ENCODE measurements around a stretch of chrX.

DNA sequence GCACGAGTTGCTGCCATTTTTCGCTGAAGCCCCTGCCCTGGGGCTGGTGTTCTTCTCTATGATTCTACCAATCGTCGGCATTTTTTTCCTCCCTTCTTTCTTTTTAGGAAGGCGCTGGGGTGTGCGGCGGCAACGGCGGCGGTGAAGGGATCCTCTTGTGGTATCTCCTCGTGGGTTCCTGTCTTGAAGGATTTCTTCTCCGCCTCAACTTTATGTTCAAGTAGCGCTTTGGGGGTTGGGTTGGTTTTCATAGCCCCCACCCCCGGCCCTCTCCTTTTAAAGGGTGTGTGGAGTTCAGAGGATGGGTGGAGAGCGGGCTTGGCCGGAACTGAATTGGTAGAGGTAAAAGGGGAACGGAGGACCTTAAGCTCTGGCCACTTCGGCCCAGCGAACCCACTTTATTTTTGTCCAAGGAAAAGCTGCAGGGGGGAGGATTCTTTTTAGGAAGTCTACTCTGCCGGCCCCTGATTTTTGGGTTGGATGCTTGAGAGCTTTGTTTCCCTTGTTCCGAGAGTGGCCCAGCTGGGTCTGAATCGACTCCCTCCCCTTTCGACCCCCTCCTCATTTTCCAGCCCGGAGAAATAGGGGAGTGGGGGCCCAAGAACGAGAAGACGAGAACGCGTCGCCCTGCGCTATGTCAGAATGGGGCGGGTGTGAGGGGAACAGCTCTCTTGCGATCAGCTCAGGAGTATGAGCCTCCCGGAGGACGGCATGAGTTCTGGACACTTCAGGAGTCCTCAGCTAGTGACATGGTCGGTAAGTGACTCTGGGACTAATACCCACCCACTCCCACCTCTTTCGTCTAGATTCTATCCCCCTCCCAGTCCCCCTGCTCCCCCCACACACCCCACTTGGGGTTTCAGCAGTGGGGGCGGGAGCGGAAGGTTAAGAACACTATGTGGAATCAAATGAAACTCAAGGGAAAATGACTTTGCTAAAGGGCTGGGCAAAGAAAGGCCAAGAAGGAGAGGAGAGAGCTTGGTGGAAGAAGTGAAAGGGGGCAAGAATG lies 734 bp downstream of the KLF8 start:
- PRO-cap, 5 experiments: no peak in any of the 5 experiments
- RAMPAGE, long total RNA, 2 experiments: no peak in any of the 2 experiments
- RRBS: 19% methylated on average over 4 of the region's 38 CpGs

DNA sequence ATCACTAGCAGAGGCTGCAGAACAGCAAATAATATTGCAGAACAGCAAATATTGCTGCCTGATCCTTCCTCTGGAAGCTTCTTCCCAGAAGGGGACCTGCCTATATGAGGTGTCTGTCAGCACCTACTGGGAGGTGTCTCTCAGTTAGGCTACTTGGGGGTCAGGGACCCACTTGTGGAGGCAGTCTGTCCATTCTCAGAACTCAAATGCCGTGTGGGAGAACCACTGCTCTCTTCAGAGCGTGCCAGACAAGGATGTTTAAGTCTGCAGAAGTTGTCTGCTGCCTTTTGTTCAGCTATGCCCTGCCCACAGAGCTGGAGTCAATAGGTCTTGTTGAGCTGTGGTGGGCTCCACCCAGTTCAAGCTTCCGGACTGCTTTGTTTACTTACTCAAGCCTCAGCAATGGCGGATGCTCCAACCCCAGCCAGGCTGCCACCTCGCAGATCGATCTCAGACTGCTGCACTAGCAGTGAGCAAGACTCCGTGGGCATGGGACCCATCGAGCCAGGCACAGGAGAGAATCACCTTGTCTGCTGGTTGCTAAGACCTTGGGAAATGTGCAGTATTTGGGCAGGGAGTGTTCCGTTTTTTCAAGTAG lies 68.6 kb upstream of the UBQLN2 start:
- PRO-cap, 5 experiments: no peak in any of the 5 experiments
- RAMPAGE, long total RNA, 2 experiments: no peak in any of the 2 experiments
- RRBS: no CpG with 5 or more reads among the region's 9 CpGs

- PRO-cap, 5 experiments: no peak in any of the 5 experiments
- RAMPAGE, long total RNA, 2 experiments: no peak in any of the 2 experiments
- RRBS: no CpG with 5 or more reads among the region's 6 CpGs
These were observed 33.4 kb downstream of the NBDY start for GRCh38 chrX:56762316-56762973.

- PRO-cap, 5 experiments: peak in 1 of 5 experiments; most common minus-strand start chrX:57910762 (in 1)
- RAMPAGE, long total RNA, 2 experiments: no peak in any of the 2 experiments
- RRBS: no CpG with 5 or more reads among the region's 13 CpGs
These were observed 500 bp upstream of the ZXDA start for GRCh38 chrX:57910601-57911314.

DNA sequence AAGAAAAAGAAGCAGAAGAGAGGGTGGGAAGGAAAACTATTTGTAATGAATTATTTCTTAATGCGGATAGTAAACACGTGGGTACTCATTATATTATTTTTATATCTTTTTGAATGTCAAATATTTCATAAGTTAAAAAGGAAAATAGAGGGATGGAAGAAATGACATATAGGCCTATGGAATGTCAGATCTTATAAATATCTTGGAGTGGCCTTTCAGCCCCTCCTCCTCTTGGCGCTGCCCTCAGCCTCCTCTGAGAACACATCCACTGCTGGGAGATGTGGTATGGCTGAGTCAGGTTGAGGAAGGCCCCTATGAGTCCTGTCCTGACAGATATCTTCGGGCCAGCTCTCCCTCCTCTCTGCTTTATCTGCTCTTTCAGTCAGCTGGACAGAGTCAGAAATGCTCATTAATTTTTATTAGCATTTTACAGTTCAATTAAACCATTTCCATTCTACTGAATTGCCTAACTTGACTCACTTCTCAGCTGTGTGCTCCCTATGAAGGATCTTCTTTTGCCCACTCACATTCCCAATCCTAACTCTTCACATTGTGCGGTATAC lies 128.1 kb downstream of the ARHGEF9 start:
- PRO-cap, 5 experiments: no peak in any of the 5 experiments
- RAMPAGE, long total RNA, 2 experiments: no peak in any of the 2 experiments
- RRBS: no CpG with 5 or more reads among the region's 5 CpGs

- PRO-cap, 5 experiments: peak in 5 of 5 experiments; most common plus-strand start chrX:63755330 (in 2)
- RAMPAGE, long total RNA, 2 experiments: no peak in any of the 2 experiments
- RRBS: no CpG with 5 or more reads among the region's 12 CpGs
These were observed 29.7 kb downstream of the ARHGEF9 start for GRCh38 chrX:63755257-63755720.

GRCh38 chrX:64192009-64192826 lies 13.3 kb downstream of the AMER1 start:
- PRO-cap, 5 experiments: no peak in any of the 5 experiments
- RAMPAGE, long total RNA, 2 experiments: no peak in any of the 2 experiments
- RRBS: no CpG with 5 or more reads among the region's 8 CpGs

DNA sequence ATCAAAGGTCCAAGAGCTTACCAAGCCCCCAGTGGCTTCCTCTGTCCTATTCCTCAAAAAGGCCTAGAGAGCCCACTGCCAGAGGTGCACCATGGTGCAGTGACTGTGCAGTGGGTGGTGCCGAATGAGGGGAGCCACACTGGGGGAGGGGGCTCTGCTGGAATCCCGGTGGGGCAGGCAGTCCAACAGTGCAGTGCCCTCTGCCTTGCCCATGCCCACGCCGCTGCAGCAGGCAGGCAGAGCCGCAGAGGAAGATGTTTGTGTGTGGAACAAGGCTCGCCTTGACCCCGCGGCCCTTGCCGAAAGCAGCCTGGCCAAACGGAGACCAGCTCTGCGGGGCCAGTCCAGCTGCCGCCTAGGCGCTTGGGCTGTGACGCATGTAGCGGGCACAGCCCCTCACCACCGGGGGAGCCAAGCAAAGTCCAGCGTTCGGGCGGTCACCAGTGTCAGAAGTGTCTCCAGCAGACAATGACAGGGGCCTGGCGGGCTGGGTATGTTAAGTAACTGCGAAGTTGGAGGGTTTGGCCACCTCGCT lies 1.4 kb downstream of the AMER1 start:
- PRO-cap, 5 experiments: peak in 5 of 5 experiments; most common plus-strand start position 443 of the sequence (in 4); most common minus-strand start position 333 of the sequence (in 3)
- RAMPAGE, long total RNA, 2 experiments: no peak in any of the 2 experiments
- RRBS: no CpG with 5 or more reads among the region's 22 CpGs

DNA sequence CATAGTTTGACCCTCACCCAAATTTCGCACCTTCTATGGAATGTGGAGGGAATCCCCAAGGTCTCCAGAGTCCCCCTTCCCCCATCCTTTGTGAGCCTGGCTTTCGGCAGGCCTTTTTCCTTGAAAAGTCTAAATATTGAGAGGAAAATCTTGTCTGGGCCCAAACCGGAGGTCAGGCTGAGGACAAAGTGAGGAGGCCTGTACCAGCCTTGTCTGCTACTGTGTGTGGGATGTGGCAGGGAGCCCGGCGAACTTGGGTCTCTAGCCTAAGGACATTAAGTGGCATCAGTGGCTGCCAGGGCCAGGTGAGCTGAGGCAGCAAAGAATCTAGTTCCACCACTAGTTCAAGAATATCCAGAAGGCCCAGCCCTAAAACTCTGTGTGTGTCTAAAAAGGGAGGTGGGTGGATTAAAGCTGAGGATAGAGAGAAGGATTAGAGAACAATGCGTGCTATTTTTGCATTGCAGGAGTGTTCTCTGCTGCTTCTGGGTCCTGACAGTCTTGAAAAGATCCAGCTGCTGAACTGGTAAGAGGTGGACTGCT lies 1.1 kb upstream of the AMER1 start:
- PRO-cap, 5 experiments: peak in 1 of 5 experiments; most common plus-strand start position 288 of the sequence (in 1); most common minus-strand start position 190 of the sequence (in 1)
- RAMPAGE, long total RNA, 2 experiments: no peak in any of the 2 experiments
- RRBS: 46% methylated on average over 2 of the region's 6 CpGs

DNA sequence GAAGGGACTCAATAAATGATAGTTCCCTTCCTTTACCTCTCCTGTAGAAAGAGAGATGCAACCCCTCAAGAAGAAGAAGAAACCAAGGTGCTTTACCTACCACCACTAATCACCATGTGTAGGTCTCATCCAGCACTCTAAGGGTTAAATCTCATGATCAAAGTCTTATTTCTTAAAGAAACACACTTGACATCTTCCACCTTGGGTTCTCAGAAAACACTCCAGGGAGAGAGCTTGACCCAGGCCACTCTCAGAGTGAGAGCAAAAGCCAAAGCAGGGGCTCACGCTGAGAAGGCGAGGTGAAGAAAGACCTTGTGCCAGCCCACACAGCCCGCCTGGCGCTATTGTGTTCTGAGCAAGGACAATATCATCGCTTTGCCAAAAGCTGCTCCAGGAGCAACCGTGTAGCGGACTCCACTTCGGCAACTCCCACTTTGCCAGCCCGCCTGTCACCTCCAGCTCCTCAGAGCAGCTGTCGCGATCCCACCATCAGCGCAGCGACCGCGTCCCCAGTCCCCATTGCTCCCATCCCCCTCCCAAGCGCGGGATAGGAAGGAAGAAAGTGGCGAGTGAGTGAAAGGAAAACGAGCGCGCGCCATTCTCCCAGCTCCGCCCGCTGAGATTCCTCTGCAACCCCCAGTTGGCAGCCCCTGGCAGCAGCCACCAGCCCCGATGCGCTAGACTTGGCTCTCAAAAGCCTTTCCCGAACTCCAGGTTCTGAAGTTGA lies 856 bp downstream of the ZC4H2 start:
- PRO-cap, 5 experiments: peak in 1 of 5 experiments; most common plus-strand start position 568 of the sequence (in 1)
- RAMPAGE, long total RNA, 2 experiments: no peak in any of the 2 experiments
- RRBS: no CpG with 5 or more reads among the region's 27 CpGs

- PRO-cap, 5 experiments: no peak in any of the 5 experiments
- RAMPAGE, long total RNA, 2 experiments: no peak in any of the 2 experiments
- RRBS: no CpG with 5 or more reads among the region's 13 CpGs
These were observed 47.3 kb upstream of the LAS1L start for GRCh38 chrX:65581787-65582471.

DNA sequence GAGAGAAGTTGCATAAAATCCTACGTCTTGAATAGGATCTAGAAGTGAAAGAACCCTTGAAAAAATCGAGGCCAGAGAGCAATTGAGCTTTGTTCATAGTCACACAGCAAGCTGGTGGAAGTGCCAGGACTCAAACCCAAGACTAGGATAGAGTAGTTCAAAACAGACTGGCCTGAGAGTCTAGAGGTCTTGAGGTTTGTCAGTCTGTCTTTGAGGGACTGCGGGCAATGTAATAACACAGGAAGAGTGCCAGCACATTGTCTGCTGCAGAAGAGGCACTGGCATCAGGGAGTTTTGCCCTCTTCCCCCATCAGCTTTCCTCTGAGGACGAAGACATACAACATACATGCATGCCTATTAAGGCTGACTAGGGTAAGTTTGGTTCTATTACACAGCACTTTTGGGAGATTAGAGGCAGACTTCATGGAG lies 63.9 kb upstream of the LAS1L start:
- PRO-cap, 5 experiments: no peak in any of the 5 experiments
- RAMPAGE, long total RNA, 2 experiments: no peak in any of the 2 experiments
- RRBS: no CpG with 5 or more reads among the region's 4 CpGs

DNA sequence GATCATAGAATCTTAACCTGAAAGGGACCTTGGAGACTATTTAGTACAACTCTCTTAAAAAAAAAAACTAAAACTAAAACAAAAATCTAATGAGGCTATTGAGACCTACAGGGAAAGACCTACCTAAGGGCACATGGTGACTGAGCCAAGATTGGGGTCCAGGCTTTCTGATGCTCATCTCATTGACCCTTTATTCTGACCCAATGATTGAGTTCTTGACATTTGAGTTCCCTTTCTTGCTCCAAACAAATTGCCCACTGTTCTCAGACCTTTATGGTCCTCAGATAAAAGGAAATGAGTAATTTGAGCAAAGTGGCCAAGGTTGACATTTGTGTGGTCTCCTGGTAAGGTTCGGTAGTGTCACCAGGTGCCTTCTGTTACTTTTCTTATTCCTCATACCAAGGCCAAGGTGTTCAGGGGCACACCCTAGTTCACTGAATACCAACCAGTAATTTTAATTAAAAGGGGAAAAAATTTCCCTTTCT lies 2.4 kb downstream of the MSN start:
- PRO-cap, 5 experiments: peak in 1 of 5 experiments; most common minus-strand start position 247 of the sequence (in 1)
- RAMPAGE, long total RNA, 2 experiments: no peak in any of the 2 experiments
- RRBS: no CpG with 5 or more reads among the region's 1 CpG

DNA sequence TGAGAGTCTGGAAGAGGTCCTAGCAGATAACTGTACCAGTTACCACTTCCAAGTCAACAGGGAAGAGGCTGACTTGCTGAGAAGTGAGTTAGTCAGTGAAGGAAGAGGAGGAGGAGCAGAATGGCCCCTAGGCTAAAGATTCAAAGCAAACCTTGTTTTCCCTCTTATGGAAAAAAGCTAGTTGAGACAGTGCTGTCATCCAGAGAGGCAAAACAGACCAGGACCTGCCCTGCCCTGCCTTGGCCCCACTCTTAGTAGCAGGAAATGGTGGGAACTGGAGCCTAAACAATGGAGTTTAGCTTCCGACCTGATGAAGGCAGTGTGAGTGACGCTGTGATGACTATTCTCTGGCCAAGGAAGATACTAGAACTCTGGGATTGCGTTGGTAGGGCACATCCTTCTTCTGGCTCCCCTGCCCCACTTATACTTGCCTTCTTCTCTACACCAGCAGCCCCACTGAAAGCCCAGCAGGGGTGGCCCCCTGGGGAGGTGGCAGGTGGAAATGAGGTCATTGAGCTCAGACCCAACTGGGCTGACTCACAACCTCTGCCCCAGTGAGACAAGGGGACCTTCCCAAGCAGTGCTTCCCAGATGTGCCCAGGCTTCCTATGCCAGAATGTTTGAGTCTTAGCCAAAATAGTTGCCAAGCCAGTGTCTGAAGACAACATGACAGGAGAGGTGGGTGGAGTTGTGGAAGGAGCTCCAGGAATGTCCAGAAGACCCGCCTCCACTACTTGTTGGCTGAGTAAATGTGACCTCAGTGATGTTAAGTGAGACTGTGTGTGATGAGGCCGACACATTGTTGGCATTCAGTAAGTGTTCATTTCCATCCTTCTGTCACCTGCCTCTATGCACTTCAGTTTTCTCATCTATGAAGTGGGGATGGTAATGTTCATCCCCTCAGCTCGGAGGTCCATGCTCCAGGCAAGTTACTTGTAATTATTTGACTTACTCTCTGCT lies 38.8 kb downstream of the MSN start:
- PRO-cap, 5 experiments: no peak in any of the 5 experiments
- RAMPAGE, long total RNA, 2 experiments: no peak in any of the 2 experiments
- RRBS: no CpG with 5 or more reads among the region's 6 CpGs

- PRO-cap, 5 experiments: no peak in any of the 5 experiments
- RAMPAGE, long total RNA, 2 experiments: no peak in any of the 2 experiments
- RRBS: no CpG with 5 or more reads among the region's 9 CpGs
These were observed 67.7 kb downstream of the MSN start for GRCh38 chrX:65735069-65735613.

DNA sequence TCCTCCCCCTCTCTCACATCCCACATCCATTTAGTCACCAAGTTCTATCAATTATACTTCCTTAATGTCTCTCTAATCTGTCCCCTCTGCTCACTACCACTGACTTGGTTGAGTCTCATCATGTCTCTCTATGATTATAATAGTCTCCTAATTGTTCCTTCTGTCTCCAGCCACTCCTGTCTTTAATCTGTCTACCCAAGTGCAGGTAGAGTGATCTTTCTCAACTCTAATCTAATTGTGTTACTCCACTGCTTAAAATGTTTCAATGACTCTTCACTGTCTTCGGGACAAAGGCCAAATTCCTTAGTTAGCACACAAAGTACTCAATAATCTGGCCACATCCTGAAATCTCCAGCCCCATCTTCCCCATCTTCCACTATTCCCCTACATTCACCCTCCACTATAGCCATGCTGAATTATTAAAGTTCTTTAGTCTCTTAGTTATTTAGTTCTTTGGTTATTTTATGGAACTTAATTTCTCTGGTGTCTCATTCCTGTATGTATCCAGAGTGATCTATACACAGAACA lies 353.4 kb downstream of the OPHN1 start:
- PRO-cap, 5 experiments: no peak in any of the 5 experiments
- RAMPAGE, long total RNA, 2 experiments: no peak in any of the 2 experiments
- RRBS: no CpG with 5 or more reads among the region's 1 CpG

DNA sequence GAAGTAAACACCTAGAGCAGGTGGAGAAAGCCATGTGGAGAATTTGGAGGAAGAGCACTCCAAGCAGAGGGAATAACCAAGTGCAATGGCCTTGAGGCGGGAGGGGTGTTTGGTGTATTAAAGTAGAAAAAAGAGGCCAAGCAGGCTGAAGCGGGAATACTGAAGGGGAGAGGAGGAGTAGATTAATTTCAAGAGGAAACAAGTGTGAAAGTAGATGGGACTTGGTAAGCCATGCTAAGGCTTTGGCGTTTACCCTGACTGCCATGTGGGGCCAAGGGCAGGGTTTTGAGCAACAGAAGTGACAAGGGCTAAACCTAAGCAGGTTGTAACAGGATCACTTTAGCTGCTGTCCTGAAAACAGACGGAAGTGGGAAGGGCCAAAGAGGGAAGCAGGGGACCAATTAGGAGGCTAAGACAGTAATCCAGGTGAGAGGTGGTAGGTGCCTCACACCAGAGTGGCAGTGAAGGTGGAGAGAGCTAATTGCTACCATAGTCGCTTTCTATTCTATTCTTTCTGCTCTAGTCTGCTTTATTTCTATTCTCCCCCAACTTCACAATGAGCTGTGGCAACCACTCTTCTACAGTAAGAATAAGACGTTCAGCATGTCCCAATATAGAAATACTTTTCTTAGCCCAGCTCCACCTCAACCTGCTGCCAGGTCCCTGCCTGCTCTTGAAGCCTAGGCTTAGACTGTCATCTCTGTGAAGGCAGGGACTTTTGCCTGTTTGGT lies 166.5 kb downstream of the PJA1 start:
- PRO-cap, 5 experiments: no peak in any of the 5 experiments
- RAMPAGE, long total RNA, 2 experiments: no peak in any of the 2 experiments
- RRBS: no CpG with 5 or more reads among the region's 6 CpGs

DNA sequence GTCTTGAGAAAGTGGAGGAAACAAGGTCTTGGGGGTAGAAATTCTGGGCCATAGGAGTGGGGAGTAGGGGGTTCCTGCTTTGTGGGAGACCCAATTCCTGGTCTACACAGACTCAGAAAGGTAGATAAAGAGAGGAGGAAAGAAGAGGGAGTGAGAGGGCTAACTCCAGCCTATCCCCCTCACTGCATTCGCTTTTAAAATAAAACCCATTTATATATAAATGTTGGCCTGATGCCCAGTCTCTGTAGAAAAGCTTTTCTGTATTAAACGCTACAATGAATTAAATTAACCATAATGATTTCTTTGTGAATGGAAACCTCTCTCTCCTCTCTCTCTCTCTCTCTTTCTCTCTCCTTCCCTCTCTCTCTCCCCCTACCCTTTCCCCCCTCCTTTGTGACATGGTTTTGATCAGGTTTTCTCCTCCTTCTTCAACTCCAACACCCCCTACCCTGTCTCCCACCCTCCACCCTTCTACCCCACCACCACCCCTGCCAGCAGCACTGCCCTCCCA lies 34.8 kb downstream of the PJA1 start:
- PRO-cap, 5 experiments: peak in 3 of 5 experiments; most common minus-strand start position 350 of the sequence (in 3)
- RAMPAGE, long total RNA, 2 experiments: no peak in any of the 2 experiments
- RRBS: no CpG with 5 or more reads among the region's 2 CpGs

- PRO-cap, 5 experiments: no peak in any of the 5 experiments
- RAMPAGE, long total RNA, 2 experiments: no peak in any of the 2 experiments
- RRBS: no CpG with 5 or more reads among the region's 4 CpGs
These were observed 29.4 kb downstream of the NALF2 start for GRCh38 chrX:69533461-69533962.

- PRO-cap, 5 experiments: no peak in any of the 5 experiments
- RAMPAGE, long total RNA, 2 experiments: no peak in any of the 2 experiments
- RRBS: no CpG with 5 or more reads among the region's 3 CpGs
These were observed 3.9 kb downstream of the IGBP1 start for GRCh38 chrX:70136969-70137634.

Measured in liver (tissue), 9 donors.